Calu3 (cell line): ENCODE data around the genes LSM11 and CLINT1.

- PRO-cap = no peak
These were observed 20.8 kb downstream of the CYFIP2 start for GRCh38 chr5:157286574-157287319.

DNA sequence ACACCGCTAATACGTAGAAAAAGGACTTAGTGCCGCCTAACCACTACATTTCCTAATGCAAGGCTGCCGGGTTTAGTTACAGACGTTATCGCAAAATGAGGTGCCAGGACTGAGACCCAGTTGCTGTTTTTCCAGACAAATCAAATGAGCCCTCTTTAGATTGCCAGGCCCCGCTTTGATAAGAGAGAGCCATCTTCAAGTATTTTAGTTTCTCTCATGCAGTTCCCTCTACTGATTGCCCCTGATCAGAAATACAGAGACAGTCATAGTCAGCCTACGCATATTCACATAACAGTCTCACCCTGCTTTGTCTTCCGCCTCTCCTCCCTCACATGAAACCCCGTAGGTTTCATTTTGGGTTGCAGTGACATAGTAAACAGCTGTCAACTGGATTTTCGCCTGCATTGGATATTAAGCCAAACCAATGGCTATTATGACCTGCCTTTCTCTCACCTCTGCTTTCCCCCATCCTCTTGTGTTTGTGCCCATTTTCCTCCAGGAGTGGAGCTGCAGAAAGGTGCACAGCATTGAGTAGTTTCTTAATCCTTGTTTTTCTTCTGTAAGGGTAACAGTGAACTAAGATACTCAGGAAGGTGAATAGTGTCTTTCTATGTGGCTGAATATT lies 968 bp downstream of the FNDC9 start:
- PRO-cap = no peak

GRCh38 chr5:157500046-157500421 lies 40.0 kb downstream of the NIPAL4 start:
- PRO-cap = no peak

DNA sequence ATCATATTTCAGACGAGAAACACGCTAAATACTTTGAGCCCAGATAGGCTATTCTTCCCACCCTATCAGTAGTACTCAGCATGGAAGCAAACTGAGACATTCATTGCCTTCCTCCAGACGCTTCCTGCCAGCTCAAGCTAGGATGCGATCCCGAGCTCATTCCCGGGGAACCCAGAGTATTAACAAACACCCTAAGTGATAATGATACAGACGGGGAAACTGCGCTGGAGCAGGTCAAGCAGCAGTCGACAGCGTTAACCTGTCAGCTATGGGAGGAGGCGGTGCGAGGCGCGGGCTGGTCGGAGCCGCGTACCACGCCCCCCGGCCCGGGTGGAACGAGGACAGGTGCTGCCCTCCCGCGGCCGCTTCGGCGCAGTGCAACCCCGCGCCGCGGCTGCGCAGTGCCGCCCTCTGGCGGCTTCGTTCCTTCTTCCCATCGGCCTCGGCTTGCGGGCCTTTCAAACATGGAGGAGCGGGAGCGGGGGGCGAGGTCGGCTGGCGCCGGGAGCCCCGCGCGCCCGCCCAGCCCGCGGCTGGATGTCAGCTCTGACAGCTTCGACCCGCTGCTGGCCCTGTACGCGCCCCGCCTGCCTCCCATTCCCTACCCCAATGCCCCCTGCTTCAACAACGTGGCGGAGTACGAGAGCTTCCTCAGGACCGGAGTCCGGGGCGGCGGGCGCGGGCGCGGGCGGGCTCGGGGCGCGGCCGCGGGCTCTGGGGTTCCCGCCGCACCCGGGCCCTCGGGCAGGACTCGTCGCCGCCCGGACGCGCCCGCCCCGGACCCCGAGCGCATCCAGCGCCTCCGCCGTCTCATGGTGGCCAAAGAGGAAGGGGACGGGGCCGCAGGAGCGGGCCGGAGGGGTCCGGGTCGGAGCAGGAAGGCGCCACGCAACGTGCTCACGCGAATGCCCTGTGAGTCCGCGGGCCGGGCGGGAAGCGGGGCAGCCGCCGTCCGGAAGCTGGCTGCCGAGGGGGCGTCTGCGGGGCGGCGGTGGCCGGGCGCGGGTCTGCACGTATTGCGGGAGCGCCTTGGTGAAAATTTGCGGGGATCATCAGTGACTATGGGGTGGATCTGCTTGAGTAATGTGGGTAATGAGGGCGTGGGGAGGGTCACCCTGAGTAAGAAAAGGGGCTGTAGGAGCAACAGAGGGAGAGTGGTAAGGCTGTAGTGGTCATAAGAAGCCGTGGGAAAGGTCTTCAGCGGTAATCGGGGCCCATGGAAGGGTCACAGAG lies at the start of gene LSM11:
TSS of gene LSM11 (plus strand) at position 426 of the 1,233 bp plus-strand sequence.
- PRO-cap = unidirectional peak, plus-strand start at position 436 of the sequence; bidirectional peak, plus-strand start at position 849 of the sequence, minus-strand start at position 812 of the sequence; bidirectional peak, plus-strand start at position 915 of the sequence, minus-strand start at position 907 of the sequence

DNA sequence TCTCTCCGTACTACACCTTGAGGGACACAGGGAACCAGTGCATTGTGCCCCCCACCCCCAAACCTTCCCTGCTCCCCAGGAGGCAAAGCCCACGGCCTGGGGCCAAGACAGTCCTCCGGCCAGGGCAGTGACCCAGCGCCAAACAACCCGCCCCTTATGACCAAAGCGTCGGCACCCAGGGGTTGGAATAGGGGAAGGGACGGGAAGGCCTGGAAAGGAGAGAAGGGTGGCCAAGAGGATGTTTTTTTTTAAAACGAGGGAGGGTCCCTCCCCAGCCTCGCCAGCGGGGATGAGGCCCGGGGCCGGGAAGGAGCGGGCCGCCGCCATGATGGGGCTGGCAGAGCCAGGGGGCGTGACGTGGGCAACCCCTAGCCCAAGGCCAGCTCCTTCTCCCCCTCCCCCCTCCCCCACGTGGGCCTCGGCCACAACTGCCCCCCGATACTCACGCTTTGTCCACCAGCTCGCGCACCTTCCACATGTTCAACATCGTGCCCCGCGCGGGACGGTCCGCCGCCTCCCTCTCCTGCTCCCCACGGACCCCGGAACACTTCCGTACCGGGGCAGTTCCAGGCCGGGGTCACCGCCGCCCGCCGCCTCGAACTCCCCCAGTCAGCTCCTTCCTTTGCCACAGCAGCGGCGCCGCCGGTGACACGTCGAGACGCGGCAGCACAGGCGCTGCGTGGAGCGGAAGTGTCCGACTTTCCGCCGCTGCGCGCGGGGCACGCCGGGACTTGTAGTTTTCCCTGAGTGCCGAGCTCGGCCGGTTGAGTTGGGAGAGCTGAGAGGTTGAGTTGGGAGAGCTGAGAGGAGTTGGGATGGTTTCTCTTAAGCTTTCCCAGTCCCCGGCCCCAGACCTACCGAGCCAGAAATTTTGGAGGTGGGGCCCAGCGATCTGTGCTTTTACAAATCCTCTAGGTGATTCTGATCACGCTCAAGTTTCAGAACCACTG lies at the start of gene CLINT1:
TSS of gene CLINT1 (minus strand) at position 662 of the 950 bp plus-strand sequence.
- PRO-cap = unidirectional peak, plus-strand start at position 85 of the sequence; bidirectional peak, plus-strand start at position 414 of the sequence, minus-strand start at position 330 of the sequence; bidirectional peak, plus-strand start at position 757 of the sequence, minus-strand start at position 624 of the sequence

DNA sequence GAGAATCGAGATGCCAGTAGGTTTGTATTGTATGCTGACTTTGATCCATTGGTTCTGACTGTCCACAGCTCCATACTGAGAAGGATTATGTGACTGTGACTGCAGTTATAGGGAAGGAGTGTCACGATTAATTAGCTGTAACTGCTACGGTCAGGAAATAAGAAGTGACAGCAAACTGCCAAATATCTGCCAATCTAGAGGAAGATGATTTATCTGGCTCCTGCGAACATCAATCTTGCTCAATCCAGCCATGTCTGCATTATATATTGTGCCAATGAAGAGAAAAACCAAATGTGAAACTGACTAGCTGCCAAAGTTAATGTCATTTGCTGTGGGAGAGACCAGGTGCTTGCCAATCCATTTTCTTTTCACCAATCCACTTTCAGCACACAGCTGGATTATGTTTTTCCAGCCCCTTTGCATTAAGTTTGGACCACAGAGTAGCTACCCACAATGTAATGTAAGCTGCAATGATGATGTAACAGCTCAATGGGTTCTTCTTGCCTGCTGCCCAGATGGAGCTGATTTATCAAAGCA lies 61.1 kb upstream of the CLINT1 start:
- PRO-cap = no peak

GRCh38 chr5:158307979-158308207 lies 448.9 kb upstream of the CLINT1 start:
- PRO-cap = no peak

GRCh38 chr5:158390502-158390921 lies 531.6 kb upstream of the CLINT1 start:
- PRO-cap = no peak

- PRO-cap = no peak
These were observed 588.4 kb downstream of the EBF1 start for GRCh38 chr5:158511204-158511756.

DNA sequence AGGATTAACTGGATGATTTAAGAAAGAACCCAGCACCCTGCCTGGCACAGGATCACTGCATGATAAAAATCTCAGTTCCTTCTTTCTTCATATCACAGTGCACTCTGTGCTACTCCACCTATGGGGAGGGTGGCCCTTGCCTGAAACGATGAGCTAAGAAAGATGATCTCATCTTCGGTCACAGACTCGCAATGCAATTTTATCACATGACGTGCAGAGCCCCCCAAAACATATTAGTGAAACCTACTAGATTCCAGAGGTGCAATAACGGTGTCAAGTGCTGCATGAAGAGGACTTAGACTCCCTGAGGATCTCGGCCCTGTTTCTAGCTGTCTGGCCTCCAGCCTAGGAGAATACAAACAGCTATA lies 104.0 kb downstream of the EBF1 start:
- PRO-cap = no peak

DNA sequence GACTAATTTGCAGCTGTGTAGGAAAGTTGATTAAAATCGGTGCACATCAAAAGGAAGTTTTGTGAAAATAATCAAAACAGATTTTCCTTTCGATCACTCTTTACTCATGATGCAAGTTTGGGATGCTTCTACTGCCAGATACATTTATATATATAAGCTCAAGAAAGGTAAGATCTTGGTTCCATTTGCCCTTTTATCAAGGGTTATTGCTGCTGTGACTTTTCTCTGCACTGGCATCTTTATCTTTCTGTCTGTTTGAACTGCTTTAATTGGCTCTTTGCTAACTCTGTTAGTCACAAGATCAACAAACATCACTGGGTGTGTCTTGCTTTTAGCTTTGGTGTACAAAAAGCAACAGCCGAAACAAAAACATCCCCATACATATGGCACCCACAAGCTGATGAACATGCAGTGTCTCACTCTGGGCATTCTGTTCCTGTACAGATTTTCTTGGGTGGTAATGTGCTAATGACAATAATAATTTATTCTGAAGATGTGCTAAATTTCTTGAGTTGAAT lies 96.8 kb downstream of the EBF1 start:
- PRO-cap = no peak

GRCh38 chr5:159010604-159011610 lies 88.8 kb downstream of the EBF1 start:
- PRO-cap = bidirectional peak, plus-strand start at chr5:159011242, minus-strand start at chr5:159011065

DNA sequence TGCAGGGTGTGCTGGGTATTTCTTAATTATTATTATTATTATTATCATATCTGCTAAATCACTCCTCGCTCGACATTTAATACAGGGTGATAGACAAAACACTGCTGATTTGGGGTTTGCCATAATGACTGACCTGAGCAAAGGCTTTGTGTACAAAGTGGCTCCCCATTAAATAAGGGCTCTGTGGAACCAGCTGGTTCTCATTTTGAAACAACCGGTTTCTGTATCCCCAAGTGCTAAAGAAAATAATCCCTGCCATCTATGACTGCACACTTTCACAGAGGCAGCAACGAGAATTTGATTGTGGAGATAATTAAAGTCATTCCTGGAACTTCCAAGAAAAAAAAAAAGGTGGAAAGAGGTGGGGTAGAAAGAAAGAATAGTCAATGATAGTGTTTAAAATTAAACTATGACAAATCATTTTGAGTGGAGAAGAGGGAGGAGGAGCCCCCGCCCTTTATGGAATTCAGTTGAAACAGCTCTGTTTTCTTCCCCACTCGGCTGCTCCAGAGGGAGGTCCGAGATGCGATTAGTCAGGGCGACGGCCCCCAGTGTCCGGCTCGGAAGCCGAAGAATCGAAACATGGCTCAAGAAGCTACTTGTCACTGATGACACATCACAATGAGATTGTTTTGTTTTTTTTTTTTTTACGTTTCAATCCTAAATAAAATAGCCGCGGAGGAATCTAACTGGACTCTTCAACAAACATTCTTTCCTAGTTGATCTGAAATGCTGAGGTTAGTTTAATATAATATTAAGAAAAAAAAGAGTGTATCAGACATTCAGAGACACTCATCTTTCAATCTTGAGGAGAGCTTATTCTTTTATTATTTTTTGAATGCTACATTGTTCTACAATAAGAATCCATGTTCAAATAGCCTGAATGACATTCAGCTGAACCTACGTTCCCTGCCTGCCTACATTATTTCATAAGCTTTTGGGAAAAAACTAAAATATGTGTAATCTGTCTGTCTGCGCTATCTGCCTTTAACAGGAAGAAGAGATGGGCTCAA lies 38.3 kb downstream of the EBF1 start:
- PRO-cap = no peak

DNA sequence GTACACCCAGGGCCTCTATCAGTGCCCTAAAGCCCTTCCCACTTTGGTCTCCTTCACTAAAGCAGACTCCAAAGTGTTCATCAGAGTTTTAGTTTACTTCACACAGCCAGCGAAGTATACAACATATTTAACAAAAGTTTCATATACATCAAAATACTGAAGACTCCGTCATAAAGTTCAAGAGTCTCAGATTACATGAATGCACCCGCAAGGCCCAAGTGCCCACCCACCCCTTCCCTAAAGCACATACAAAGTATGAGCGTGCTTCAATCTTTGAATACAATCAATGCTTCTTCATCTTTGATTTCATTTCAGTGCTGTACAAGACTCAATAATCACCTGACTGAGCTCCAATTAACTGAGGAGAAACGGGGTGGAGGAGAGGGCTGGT lies 51.5 kb downstream of the RNF145 start:
- PRO-cap = no peak

DNA sequence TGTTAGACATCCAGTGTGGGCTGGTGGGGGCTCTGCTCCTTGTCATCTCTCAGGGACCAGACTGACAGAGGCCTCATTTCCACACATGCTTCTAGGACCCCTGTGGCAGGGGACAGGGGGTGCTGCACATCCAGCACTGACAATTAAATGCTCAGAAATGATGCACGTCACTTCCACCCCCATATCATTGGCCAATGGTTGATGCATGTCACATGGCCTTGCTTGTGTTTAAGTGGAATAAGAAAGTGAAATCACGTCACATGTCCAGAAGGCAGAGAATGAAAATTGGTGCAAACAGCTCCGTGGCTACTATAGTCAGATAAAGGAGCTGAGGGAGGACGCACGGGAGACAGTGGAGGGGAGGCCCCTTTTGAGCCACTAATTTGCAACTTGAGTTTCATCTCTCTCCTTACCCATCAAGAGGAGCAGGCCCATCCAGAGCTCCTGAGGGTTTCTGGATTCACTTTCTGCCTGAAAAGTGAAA lies 134.1 kb upstream of the ADRA1B start:
- PRO-cap = no peak

- PRO-cap = no peak
These were observed 50.3 kb upstream of the ADRA1B start for GRCh38 chr5:159865862-159866510.

GRCh38 chr5:159912924-159913687 lies 3.2 kb upstream of the ADRA1B start:
- PRO-cap = no peak

- PRO-cap = no peak
These were observed 39.6 kb upstream of the PWWP2A start for GRCh38 chr5:160158882-160159209.

GRCh38 chr5:160169851-160170258 lies 50.6 kb upstream of the PWWP2A start:
- PRO-cap = no peak

DNA sequence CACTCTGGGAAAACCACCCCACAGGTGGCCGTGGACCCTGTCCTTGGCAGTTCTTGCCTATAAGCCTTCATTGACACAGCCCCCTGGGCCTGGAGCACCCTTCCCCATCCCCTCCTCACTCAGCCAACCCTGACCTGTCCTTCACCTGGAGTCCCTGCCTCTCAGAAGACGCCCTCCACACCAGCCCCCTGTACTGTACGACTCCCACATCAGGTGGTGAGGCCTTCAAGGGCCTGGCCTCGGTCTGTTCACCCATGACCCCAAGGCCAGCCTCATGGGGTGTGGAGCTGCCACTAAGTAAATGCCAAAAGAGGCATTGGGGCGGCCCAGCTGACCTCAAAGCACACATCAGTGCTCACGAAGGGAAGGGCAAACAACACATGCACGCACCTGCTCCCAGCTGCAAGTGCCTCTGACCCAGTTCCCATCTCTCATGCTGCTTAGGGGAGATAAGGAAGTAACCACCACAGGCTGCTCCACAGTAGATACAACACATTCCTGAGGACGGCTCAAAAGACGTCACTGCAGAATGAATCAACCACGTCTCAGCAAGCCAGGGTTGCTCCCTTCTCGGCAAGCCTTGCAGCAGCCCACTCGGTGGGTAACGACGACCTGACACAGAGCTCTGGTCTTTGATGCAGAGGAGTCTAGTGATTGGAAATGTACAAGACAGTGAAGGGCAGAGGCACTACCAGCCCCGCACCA lies 31.5 kb downstream of the FABP6 start:
- PRO-cap = bidirectional peak, plus-strand start at position 593 of the sequence, minus-strand start at position 313 of the sequence